Umbilical cord (tissue), 2 donors: ENCODE measurements around a stretch of chr7.

DNA sequence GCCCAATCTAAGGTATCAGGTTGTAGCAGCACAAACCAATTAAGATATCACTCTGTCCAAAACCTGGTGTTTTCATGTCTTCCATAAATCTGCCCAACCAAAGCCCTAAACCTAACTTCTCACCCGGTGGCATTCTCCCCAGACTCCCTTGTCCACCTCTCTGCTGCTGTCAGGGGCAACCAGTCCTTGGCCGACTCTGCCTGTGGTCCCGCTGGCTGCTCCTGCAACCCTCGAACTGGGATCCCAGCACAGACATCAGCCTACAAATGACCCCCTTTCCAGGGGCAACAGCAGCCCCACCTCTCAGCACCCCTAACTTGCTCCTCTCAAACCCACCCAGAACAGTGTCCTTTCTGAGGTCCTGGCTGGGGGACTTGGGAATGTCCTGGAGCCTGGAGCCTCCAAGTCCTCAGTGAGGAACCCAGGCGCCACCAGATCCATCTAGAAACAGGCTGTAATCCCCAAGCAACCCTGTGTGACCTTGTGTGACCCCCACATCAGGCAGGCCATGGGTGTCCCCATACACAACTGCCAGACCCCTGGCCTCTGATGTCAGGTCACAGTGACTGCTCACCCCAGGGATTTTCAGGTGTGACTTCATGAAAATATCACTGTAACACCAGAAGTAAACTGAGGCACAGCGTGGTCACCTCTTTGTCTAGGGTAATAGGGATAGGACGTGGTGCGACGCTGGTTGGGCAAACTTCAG lies 21.4 kb downstream of the TNS3 start:
- RAMPAGE, long total RNA = no peak

- RAMPAGE, long total RNA = no peak
Measured at GRCh38 chr7:47573601-47574271, 8.2 kb downstream of the TNS3 start.

- RAMPAGE, long total RNA = no peak
Measured at GRCh38 chr7:47725183-47725856, 143.4 kb upstream of the TNS3 start.

DNA sequence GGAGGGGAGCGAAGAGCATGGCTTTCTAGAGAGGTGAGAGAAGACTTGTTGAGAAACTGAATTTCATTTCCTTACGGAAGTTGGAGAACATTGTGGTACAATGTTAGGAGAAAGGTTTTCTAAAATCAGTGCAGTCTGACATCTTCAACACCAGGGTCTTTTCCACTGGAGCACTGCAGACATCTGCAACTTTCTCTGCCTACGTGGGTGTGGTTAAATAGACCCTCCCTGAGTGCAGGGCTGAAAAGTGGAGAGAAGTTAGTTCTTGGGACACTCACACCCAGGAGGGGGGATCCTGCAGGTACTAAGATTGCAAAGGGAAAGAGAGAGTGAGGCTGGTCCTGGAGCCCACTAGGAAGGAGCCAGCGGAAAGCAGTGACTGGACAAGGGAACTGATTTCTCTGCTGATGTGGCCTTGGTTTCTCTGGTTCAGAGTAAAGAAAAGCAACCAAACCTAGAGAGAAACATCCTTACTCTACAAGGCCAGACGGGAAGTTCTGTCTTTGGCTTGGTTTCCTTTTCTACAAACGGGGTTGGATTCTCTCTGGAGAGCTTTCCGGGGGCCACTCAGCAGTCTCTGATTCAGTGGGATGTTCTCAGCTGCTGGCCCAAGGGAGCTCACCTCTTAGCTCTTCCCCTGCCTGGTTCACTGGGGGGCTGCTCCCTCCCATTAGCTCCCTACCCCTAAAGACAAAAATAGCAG lies 2.5 kb downstream of the UPP1 start:
- RAMPAGE, long total RNA = no peak

- RAMPAGE, long total RNA = no peak
Measured at GRCh38 chr7:48106740-48107321, 17.8 kb downstream of the UPP1 start.

- RAMPAGE, long total RNA = no peak
Measured at GRCh38 chr7:48109085-48110125, 20.3 kb downstream of the UPP1 start.

DNA sequence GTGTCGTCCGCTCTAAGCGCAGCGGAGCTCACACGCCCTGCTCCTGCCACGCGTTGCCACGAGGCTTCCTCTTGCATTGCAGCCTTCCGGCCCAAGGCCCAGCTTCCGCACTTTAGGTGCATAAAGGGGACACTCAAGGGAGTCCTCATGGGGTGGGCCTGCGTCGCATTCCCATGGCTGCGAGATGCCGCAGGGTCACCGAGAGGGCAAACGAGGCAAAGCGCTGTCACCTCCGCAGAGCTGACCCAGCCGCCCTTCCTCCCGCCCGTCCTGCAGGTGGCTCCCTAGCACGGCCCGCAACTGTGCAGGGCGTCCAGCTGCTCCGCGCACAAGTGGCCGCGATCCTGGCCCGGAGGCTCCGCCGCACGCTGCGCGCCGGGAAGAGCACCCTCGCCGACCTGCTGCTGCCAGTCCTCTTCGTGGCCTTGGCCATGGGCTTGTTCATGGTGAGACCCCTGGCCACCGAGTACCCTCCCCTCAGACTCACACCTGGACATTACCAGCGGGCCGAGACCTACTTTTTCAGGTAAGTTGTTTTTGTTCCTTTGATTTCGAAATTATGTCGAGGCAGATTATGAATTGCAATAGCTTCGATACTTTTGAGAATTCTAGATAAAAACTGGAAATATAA lies 283.6 kb downstream of the ABCA13 start:
- RAMPAGE, long total RNA = no peak

- RAMPAGE, long total RNA = no peak
Measured at GRCh38 chr7:50306855-50308045, 2.7 kb downstream of the IKZF1 start.

- RAMPAGE, long total RNA = no peak
Measured at GRCh38 chr7:50342567-50343140, 38.1 kb downstream of the IKZF1 start.

DNA sequence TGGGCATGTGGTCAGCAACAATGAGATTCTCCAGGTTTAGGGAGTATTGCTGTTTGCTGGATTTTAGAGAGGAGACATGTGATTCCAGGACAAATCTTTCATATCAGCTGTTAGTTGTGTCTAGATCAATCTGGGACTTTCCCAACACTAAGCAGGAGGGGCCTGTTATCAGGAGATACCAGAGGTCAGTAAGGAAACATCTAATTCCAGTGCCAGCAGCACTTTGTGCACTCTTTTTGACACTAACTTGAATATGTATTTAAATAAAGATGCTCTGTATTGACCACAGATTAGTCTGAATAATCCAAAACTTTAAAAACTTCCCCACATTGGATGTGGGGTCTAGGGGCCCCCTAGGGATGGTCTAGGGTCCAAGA lies 6.3 kb upstream of the FIGNL1 start:
- RAMPAGE, long total RNA = no peak

GRCh38 chr7:50627604-50628712 lies 62.8 kb upstream of the DDC start:
- RAMPAGE, long total RNA = no peak

DNA sequence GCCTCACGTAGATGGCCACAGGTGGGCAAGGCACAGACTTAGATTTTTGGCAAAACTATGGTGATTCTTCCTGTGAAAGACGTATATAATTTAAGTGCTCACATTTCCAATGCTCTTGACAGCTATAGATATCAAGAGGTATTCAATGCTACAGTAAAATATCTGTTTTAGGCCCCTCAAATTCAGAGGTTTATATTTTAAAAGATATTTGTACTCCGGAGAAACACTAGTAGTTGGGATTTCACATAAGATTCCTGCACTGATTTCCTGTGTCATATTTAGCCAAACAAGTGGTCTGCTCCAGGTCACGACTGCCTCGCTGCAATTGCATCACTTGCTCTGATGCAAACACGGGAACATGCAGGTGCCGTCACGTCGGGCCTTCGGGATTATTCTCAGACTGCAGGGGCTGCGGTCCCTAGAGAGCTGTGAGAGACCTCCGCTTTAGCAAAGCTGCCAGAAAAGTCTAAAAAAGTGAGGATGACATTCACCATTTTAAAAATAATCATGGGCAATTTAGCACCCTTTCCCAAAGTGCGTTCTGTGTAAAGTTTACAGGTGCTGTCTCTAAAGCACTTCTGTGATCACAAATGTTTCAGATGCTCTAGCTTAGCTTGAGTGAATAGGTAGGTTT lies 93.4 kb upstream of the DDC start:
- RAMPAGE, long total RNA = no peak

DNA sequence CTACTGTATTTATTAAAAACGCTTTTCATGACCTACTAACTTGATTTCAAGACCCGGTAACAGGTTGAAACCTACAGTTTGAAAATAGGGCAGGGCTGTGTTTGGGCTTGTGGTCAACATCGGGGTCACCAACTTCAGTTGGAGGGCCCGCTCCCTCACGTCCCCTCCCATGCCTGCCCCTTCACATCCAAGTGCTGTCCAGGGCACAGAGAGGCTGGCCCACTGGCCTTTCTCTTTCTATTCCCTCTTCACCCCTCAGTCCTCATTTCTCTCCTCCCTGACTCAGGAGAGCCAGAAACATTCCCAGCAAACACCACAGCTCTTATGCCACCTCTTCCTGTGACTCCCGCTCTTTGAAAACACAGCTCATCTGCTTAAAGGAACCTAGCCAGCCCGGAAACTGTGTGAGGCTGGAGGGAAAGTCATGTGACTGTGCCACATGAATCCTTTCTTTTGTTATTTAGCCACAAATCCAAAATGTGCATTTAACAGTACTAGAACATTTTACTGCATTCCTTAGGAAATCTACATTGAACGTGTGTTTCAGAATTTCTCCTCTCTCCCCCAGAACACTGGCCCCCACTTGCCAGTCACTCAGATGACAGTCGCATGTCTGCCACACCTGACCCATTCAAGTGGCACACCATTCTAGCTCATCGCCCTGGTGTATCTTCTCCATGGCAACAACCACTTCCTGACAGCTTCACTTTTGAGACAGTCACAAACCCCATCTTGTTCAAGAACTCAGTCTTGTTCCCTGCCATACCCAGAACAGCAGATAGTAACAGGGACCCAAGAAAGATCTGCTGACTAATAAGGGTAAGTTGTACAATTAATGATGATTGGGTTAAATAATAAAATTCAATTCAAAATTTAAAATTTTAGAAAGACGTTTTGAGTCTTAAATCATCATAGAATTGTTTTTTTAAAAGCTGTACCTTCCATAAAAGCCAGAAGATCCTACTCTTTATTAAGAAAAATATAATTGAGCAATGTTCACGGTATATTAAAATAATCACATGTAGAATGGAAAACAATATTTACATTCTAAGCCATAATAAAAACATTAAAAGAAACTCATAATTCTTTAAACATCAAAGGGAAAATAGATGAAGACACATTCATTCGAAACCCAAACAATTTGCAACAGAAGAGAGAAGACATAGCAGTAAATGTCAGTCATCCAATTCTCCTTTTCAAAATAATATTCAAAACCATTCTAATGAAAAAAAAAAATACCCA lies 42.7 kb downstream of the GRB10 start:
- RAMPAGE, long total RNA = no peak

GRCh38 chr7:50747033-50748298 lies 35.2 kb downstream of the GRB10 start:
- RAMPAGE, long total RNA = no peak

DNA sequence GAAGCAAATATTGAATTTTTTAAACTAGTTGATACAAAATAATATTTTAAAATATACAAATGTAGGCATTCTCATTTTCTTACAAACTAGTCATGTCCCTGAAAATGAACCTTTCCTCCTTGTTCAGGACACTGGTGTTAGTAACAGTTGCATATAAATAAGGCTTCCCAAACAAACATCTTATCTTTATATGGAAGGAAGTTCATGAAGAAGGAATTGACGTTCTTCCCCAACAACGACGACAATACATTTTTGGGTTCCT lies 182.8 kb downstream of the COBL start:
- RAMPAGE, long total RNA = no peak

- RAMPAGE, long total RNA = no peak
Measured at GRCh38 chr7:51186386-51187199, 130.0 kb downstream of the COBL start.

- RAMPAGE, long total RNA = no peak
Measured at GRCh38 chr7:51255046-51255948, 61.3 kb downstream of the COBL start.

GRCh38 chr7:51327521-51327865 lies 10.9 kb upstream of the COBL start:
- RAMPAGE, long total RNA = no peak

DNA sequence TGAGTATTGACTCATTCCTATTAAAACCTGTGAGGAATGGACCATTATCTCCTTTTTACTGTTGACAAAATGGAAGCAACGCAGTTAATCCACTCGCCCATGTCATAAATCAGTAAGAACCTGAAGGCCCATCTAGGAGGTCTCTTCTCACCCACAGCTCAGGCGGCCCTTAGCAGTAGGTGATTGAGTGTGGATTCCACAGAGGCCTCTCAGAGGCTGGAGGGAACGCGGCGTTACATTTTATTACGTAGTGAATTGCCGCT lies 290.2 kb upstream of the COBL start:
- RAMPAGE, long total RNA = no peak

DNA sequence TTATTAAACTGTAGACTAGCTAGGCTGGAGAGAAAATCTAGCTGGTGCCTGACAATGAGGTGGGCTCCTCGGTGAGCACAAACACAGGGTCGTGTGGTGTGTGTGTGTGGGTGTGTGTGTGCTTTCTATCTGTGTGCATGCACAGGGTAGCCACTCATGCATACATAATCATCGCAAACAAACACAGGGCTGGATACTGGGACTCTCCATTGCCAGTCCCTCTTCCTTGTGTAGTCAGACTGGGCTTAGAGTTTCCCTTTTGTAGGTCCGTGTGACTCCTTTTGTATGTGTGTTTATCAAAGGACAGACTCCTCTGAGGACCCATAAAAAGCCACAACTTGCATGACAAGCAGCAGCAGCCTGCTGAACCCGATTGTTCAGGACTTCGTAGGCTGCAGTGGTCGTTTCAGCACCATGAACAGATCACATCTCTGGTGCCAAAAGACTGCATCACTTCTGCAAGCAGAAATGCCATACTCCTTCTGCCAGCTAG lies 838 bp downstream of the VSTM2A start:
- RAMPAGE, long total RNA = no peak